LHCN-M2 (cell line): ENCODE measurements around a stretch of chr4.

DNA sequence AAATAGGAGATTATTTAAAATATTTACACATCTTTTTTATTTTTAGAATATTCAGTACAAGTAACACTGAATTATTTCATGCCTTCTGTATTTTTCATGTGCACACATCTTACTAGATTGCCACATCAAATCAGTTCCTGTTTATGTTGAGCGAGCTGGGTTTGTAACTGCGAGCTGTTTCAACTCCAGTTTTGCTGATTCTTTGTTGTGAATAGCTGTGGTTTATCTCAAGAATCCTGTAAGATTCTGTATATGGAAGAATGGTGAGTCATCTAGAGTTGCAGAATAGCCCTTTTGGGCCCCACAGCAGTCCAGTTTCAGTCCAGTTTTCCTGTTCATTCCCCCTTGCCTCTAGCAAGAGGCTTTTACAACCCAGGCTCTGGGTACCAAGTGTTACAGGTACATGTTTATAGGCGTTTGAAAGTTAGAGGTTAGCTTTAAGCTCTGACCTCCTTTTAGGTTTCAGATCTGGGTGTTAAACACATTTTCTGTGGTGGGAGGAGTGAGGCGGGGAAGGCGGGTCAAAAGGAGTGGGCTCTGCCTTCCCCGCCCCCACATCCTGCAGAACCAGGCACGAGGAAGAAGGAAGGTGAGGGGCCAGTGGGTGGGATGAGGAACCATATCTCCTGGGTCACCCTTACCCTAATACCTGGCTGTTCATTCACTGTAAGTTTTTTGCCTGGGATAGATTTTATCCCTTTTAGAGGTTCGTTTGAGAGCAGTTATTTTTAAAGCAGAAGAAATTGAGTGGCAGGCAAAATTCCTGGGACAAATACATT lies 32.7 kb downstream of the TBC1D14 start:
- RAMPAGE, long total RNA = no peak

- RAMPAGE, long total RNA = no peak
Observed at GRCh38 chr4:7007960-7008424, 34.8 kb downstream of the CCDC96 start.

DNA sequence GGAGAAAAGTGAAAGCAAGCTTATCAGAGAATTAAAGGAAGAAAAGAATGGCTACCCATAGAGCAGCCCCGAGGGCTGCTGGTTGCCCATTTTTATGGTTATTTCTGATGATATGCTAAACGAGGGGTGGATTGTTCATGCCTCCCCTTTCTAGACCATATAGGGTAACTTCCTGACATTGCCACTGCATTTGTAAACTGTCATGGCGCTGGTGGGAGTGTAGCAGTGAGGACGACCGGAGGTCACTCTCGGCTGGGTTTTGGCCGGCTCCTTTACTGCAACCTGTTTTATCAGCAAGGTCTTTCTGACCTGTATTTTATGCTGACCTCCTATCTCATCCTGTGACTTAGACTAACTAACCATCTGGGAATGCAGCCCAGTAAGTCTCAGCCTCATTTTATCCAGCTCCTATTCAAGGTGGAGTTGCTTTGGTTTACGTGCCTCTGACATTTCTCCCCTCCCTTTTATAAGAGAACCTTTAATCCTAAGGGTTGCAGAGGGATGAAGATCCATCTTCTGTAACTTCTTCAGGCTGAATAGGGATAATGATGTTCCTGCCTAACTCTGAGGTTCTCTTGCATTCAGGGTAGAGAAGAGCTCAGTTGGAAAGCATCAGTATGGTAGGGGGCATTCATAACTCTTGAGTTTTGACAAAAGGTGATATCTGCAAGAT lies 16.8 kb upstream of the GRPEL1 start:
- RAMPAGE, long total RNA = no peak

- RAMPAGE, long total RNA = no peak
Observed at GRCh38 chr4:7101971-7102329, 34.1 kb upstream of the GRPEL1 start.

- RAMPAGE, long total RNA = no peak
Observed at GRCh38 chr4:7313296-7313911, 121.1 kb downstream of the SORCS2 start.

DNA sequence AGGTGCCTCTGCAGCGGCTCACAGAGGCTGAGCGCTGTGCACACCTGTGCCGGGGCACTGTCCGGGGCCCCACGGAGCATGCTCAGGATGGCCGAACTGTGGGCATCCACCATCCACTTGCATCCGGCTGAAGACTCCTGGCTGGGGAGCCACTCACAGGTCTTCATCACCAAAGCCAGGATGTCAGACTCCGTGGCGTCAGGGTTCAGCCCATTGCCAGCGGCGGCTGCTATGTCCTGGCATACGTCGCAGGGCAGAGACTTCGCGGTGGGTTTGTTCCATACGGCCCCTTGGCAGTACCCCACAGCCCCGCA lies 333 bp downstream of the PSAPL1 start:
- RAMPAGE, long total RNA = no peak

- RAMPAGE, long total RNA = no peak
Observed at GRCh38 chr4:7649655-7650594, 215.2 kb upstream of the PSAPL1 start.

- RAMPAGE, long total RNA = no peak
Observed at GRCh38 chr4:7652617-7653031, 217.9 kb upstream of the PSAPL1 start.

DNA sequence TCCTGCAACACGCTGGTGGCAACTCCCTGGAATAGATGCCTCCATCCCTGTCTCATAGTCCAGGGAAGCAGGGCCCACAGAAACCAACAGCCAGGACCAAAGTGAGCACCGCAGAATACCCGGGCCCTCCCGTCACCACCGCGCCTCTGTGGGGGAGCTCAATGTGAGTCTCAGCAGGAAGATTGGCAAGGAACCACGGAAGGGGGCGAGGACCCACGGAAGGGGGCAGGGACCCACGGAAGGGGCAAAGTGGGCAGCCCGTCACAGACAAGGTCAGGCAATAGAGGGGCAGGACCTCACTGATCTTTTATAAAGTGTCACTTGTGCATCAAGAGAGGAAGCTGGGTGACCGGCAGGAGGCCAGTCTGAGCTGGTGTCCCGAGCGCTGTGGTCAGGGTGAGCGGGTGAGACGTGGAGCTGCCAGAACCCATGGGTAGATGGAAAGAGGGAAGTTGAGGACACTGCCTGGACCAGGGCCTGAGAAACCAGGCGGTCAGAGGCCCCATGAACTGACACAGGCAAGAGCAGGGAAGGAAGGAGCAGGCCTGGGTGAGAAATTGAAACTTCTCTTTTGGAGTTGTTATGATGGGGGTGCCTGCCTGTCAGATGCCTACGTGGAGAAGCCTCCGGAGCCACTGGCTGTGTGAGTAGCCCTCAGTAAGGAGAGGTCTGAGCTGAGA lies 192.8 kb downstream of the AFAP1 start:
- RAMPAGE, long total RNA = no peak

DNA sequence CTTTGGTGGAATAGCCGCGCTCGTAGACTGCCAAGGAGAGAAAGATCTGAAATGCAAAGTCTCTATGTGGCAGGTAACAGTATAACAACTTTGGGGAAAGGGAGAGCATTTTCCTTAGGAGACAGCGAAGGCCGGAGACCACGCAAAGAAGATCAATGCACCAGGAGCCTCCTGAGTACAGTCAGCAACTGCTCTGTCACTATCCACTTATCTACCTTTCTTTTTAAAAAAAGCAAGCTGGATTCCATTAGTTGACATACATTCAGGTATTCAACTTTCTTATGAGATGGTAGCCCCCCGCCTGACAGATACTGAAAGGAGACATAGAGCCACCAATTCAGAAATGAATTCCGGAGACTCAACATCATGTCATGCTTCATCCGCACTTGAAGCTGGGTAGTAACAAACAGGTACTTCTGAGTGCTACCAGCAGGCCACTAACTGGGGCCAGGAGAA lies 85.1 kb downstream of the AFAP1 start:
- RAMPAGE, long total RNA = no peak

- RAMPAGE, long total RNA = no peak
Observed at GRCh38 chr4:7904807-7905231, 34.8 kb downstream of the AFAP1 start.

- RAMPAGE, long total RNA = no peak
Observed at GRCh38 chr4:7941173-7941748, 1.6 kb upstream of the AFAP1 start.

DNA sequence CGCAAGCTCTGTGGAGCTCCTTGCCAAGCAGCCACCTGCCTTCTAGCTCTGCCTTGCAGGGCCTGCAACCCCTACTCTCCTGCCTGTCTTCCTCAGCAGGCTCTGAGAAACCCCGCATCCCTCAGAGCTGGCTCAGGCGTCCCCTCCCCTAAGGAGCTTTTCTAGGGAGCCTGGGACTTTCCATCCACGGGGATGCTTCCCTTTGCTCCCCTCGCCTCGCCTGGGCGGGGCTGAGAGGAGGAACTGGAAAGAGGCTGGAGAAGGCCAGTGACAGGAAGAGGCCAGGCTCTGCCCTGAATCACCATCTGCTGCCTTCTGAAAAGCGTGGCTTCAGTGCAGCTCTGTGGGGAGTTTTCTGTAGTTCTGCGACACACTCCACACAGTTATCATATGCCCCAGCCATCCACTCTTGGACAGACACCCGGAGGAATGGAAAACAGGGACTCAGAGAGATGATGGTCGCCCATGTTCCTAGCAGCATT lies 28.3 kb upstream of the AFAP1 start:
- RAMPAGE, long total RNA = no peak

GRCh38 chr4:7978331-7978903 lies 38.8 kb upstream of the AFAP1 start:
- RAMPAGE, long total RNA = no peak

DNA sequence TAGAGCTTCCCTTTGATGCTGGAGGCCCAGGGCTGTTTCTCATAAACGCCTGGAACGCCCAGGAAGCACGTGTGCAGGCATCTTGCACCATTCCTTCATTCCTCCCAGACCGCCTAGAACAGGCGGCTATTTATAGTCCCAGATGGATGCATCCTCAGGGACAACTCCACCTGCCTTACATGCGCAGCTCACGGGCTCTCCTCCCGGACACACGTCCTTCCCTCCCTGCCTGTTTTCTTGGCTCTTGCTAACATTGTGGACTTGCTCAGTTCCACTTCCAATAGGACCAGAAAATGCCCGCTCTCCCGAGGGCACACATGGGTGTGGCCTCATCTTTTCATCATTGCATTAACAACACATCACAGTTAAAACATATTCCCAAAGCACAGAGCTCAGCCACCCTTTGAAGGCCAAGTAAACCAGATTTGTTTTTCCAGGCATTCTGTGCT lies 57.2 kb downstream of the ABLIM2 start:
- RAMPAGE, long total RNA = no peak

GRCh38 chr4:8172342-8172851 lies 13.8 kb upstream of the ABLIM2 start:
- RAMPAGE, long total RNA = no peak

DNA sequence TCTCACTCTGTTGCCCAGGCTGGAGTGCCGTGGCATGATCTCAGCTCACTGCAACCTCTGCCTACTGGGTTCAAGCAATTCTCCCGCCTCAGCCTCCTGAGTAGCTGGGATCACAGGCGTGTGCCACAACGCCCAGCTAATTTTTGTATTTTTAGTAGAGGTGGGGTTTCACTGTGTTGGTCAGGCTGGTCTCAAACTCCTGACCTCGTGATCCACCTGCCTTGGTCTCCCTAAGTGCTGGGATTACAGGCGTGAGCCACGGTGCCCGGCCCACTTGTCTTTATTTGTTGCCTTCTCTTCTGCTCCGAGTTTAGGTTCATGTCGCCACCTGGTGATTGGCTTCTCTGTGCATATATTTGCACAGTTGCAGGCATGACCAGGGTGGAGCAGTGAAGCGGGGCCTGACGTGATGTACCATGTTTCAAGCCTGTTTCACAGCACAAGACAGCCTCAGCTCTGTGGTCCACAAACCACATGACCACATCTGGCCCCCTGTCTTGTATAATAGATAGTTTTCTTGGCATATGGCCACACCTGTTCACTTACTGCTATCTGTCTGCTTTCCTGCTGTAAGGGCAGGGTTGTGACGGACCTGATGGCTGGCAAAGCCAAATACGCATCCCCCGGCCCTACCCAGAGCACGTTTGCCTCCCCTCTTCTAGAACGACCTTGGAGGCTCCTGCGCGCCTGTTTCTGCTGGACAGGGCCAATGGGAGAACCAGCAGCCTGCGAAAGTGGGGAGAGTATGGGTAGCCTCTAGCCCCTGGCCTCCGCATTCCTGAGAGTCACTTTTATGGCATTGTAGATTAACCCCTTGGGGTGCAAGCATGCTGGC lies 6.4 kb upstream of the SH3TC1 start:
- RAMPAGE, long total RNA = no peak

- RAMPAGE, long total RNA = no peak
Observed at GRCh38 chr4:8202149-8202667, 3.1 kb downstream of the SH3TC1 start.

DNA sequence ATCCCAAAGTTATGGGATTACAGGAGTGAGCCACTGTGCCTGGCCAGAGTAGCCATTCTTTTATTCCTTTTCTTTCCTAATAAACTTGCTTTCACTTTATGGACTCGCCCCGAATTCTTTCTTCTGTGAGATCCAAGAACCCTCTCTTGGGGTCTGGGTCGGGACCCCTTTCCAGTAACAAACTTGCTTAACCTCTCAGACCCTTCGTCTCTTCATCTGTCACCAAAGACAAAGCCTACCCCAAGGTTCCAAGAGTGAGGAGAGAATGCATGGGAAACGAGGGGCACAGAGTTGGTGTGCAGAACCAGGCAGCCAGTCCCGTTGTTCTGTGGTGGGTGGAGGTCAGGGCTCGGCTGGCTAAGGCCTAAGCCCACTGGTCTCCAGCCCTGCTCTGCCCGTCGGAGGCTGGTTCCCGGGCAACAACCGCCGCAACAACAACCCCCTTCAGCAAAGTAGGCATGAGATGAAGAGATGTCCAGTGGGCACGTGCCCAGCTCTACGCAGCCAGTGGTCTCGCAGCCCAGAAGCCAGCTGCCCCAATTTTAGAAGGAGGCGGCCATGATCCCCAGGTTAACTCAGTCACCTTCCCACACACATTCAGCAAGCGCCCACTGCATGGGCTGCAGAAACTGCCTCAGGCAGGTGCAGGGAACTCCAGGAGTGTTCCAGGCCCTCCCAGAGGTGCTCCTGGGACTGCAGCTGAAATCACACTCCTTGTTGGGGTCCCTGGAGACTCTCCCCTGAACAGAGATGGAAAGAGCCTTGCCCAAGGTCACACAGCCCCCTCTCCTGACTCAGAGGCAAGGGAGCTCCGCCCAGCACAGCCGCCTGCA lies 25.6 kb upstream of the HTRA3 start:
- RAMPAGE, long total RNA = no peak

DNA sequence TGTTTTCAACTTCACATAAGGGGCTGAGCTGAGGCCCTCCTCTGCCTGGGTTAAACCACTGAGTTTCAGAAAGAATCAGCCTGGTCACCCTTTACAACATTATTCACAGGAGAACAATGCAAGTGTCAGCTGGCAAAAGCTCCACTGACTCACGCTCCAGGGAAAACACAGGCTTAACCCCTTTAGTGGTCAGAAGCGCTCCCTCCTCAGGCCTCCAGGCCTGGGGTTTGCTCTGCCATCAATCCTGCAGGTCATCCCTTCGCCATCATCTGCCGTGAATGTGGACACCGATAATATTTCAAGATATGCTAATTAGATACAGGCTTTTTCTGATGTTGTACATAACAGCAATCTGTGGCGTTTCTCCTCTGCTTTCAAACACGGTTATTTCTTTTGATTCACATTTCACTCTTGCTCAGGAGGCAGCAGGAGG lies 46.8 kb downstream of the ACOX3 start:
- RAMPAGE, long total RNA = no peak